ENCODE measurements around a stretch of chr20.

DNA sequence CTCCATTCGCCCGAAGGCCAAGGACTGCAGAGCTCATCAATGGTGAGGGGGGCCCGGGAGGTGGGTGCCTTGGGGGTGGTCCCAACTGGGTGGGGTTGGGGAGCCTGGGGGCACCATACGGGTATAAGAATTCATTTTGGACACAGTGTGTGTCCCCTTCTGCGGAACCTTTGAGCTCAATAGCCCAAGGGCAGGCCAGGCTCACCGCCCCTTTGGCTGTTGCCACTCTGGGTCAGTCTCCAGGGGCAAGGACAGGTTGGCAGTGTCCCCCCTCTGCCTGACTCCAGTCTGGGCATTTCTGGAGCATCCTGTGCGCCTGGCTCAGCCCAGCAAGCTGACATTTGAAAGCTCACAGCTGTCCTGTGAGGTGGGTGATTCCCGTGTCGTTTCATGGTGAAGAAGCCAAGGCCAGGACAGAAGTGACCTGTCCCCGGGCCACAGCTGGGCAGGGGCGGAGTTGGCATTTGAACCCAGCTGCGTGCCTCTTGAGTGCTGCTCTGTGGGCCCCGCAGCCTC lies 5.5 kb upstream of the GATA5 start:
- PRO-cap, result unidirectional peak, minus-strand start at position 237 of the sequence
- RAMPAGE, long total RNA, result no peak

DNA sequence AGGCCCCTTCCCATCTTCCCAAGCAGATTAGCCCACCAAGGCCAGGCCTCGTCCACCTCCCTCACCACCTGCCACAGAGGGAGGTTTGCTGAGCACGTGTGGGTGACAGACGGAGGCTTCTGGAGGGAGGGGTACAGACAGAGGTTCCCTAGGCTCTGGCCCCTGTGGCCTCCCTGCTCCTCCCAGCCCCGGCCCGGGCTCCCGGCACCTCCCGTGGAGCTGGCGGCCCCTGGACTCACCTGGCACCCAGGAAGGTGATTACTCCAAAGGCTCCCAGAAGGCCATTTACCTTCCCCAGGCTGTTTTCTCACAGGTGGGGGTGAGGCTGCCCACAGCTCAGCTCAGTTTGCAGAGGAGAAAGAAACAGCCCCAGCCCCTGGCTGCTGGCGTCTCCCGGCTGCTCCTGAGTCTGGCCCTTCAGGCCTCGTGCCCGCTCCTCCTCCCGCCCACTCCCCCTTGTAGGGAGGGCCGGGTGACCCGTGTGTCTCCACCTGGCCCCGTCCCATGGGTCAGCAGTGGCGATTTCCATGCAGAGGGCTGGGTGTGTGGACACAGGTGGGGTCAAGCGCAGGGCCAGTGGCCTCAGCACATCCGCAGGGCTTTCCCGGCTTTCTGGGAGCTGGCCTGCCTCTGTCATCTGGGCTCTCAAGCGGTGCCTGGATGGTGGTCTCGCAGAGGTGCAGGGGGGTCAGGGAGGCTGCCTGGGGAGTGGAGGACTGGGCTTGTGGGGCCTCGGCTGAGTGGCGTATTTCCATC lies 20.0 kb upstream of the GATA5 start:
- PRO-cap, result no peak
- RAMPAGE, long total RNA, result no peak

DNA sequence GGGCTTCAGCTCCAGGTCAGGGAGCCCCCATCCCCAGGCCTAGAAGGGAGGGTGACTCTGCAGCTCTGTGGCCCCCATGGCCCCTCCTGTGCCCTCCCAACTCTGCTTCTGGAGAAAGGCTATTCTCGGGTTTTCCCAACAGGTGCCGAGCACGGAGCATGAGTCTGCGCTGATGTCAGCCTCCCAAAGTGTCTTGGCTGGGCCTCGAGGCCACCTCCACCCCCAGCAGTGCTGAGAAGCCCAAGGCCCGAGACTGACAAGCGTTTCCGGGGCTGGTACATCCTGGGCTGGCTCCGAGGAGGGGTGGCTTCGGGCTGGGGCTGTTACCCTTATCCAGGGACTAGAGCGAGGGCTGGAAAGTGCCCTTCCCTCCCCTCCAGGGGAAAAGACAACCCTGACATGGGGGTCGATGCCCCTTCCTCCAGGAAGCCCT lies 60.2 kb upstream of the GATA5 start:
- PRO-cap, result no peak
- RAMPAGE, long total RNA, result no peak

DNA sequence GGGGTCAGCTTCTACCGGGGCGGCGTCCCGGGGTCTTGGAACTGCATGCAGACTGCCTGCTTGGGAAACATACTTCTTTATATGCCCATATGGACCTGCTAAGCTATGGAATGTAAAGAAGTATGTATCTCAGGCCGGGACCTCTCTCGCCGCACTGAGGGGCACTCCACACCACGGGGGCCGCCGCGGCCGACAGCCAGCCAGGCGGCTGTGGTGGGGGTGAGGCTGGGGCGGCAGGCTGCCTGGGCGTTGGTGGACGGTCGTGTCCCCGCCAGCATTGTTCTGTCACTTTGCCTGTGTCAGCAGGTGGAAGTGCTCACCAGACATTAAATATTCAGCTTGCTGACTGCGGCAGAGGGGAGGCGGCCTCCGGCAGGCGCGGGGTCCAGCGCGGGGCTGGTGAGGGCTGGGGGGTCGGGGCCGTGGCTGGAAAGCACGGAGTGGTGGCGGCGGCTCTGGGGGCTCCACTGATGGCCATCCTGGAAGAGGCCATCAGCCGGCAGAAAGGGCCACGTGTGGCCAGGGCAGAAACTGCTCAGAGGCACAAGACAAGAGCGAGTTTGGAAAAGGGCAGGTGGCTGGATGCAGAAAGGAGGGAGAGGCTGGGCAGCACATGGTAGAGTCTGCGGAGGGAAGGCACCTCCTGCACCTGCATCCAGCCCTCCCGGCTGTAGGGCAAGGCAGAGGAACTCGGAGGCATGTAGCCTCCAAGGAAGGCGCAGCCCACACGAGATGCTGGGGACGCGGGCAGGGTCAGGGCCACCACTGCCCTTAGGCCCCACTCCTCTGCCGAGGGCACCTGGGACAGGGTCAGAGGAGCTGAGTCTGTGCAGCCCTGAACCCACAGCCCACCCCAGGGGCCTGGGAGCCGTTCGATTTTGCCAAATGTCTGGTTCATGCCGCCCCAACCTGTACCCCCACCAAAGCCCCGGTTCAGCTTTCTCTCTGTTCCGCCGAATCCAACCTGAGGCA lies 78.7 kb upstream of the GATA5 start:
- PRO-cap, result unidirectional peak, minus-strand start at position 284 of the sequence; unidirectional peak, plus-strand start at position 619 of the sequence
- RAMPAGE, long total RNA, result no peak

GRCh38 chr20:62558420-62559191 lies 82.8 kb upstream of the GATA5 start:
- PRO-cap, result no peak
- RAMPAGE, long total RNA, result no peak

GRCh38 chr20:62638477-62639326 lies 3.6 kb upstream of the SLCO4A1 start:
- PRO-cap, result no peak
- RAMPAGE, long total RNA, result no peak

- PRO-cap, result no peak
- RAMPAGE, long total RNA, result no peak
Observed at GRCh38 chr20:62650744-62651571, 8.7 kb downstream of the SLCO4A1 start.

GRCh38 chr20:62671598-62672028 lies 29.3 kb downstream of the SLCO4A1 start:
- PRO-cap, result no peak
- RAMPAGE, long total RNA, result no peak

- PRO-cap, result no peak
- RAMPAGE, long total RNA, result no peak
Observed at GRCh38 chr20:62805138-62805844, 656 bp downstream of the OGFR start.

DNA sequence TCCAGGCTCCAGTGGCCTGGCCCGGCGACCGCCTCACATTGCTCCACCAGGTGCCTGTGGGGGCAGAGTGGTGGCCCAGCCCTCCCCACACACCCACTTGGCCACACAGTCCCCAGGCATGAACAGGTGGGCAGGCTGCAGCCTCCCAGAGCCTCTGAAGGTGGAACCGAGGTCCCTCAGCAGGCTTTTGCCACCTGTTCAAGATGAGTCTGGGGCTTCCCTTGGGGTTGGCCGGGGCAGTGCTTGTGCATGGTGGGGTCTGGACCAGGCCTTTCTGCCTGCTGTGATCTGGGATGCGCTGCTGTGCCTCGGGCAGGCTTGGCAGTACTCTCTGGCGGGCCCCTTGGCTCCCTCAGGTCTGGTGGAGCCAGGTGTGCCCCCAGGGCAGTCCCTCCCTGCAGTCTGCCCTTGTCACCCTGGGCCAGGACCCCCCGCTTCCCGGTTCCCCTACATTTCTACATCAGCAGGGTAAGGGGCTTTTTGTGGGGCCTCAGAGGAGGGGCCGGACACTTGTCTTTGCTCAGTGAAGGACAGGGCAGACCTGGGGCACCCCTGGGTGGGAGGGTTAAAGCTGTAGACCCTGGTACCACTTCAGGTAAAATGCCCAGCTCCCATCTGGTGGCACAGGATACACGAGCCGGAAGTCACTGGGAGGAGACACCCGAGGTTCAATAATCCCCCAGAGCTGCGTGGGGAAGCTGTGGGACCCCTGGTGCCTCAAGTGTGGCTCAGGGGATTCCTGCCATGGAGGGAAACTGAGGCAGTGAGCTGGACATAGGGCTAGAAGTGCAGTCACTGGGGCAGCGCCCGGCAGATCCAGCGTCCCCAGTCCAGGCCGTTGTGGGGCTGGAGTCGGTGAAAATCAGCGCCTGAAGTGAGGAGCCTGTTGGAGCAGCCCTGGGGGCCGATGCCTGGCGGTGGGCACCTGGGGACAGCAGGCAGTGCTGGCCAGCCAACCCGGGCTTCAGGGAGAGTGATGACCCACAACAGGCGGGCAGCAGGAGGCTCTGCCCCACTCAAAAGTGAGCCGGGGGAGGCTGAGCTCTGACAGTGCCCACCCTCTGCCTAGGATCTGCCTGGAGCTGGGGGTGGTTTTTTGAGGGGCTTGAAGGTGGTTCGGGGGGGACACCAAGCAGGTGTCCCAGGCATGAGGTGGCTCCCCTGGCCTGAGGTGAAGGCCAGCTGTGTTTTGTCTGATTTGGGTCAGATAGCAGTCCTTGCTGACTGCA lies 2.4 kb upstream of the COL9A3 start:
- PRO-cap, result no peak
- RAMPAGE, long total RNA, result no peak

GRCh38 chr20:62824909-62825451 lies 8.1 kb downstream of the COL9A3 start:
- PRO-cap, result no peak
- RAMPAGE, long total RNA, result no peak

DNA sequence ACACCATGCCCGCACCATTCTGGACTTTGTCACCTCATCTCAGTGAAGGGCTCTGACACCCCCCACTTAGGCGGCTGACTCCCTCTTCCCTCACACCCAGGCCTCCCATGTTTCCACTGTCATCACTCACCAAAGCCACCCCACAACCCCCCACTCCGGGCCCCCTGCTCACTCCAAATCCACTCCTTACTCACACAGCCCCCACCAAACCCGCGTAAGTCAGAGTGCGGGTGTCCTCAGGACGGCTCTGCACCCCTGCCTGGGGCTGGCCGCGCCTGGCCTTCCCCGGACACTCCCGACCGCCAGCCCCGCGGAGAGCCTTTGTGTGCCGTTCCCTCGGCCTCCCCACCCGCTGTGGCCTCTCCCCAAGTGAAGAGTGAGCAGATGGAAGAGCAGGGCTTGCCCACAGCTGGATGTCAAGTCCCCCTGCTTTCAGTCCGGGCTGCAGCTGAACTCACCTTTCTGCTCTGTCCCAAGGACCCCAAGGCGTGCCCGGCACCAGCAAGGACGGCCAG lies 21.5 kb downstream of the TCFL5 start:
- PRO-cap, result no peak
- RAMPAGE, long total RNA, result no peak

GRCh38 chr20:62874139-62874661 lies 12.6 kb upstream of the TCFL5 start:
- PRO-cap, result no peak
- RAMPAGE, long total RNA, result no peak

GRCh38 chr20:62894866-62895290 lies 31.4 kb downstream of the DIDO1 start:
- PRO-cap, result no peak
- RAMPAGE, long total RNA, result no peak

- PRO-cap, result no peak
- RAMPAGE, long total RNA, result no peak
Observed at GRCh38 chr20:62898446-62899131, 27.7 kb downstream of the DIDO1 start.

- PRO-cap, result no peak
- RAMPAGE, long total RNA, result no peak
Observed at GRCh38 chr20:62911691-62912455, 14.4 kb downstream of the DIDO1 start.

DNA sequence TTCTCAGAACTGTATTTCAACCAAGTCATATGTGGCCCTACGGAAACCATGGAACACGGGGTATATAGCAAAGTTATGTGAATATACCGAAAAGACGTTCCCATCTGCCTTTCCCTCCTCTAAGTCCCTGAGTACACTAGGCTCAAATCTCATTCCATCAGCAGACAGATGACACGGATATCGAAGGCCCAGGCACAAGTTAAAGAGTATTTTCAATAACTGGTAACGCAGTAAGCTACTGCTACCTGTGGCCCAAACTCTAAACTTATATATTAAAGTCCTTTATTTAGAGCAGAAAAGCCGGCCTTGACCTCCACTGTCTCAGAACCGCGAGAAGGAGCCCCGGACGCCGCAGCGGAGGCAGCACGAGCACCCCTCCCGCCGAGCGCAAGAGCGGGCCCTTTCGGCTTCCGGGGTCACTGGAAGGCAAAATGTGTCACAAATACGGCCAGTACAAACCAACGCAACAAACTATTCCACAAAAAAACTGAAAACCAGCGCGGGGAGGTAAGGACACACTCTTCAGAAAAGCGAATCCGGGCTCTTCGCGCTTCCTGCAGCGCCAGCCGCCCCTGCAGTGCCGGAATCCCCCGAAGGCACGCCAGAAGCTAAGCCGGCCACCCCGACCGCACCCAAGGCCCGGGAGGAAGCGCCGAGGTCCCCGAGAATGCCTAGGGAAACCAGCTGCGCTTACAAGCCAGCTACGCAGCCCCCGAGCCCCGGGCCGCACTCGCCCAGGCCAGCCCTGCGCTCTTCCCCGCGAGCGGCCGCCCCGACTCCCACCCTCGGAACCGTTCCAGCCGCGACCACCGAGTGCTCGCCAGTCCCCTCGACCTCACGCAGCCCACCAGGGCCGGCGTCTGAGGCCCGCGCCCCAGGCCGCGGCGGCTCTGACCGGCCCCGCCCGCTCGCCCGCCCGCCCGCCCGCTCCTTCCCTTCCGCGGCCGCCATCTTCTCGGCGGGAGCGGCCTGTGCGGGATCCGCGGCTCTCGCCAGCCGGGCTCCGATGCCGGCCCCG lies 648 bp downstream of the DIDO1 start:
- PRO-cap, result unidirectional peak, minus-strand start at position 862 of the sequence
- RAMPAGE, long total RNA, result no peak

- PRO-cap, result no peak
- RAMPAGE, long total RNA, result no peak
Observed at GRCh38 chr20:62947337-62948014, 5.0 kb upstream of the SLC17A9 start.

DNA sequence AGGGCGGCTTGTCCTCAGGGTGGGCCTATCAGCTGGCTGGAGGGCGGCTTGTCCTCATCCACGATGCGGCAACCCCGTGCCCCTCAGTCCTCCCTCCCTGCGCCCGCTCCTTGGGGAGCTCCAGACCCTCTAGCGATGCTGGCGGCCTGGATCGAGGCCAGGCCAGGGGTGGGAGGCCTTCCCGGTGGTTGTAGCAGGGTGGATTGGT lies 8.7 kb downstream of the SLC17A9 start:
- PRO-cap, result no peak
- RAMPAGE, long total RNA, result no peak

DNA sequence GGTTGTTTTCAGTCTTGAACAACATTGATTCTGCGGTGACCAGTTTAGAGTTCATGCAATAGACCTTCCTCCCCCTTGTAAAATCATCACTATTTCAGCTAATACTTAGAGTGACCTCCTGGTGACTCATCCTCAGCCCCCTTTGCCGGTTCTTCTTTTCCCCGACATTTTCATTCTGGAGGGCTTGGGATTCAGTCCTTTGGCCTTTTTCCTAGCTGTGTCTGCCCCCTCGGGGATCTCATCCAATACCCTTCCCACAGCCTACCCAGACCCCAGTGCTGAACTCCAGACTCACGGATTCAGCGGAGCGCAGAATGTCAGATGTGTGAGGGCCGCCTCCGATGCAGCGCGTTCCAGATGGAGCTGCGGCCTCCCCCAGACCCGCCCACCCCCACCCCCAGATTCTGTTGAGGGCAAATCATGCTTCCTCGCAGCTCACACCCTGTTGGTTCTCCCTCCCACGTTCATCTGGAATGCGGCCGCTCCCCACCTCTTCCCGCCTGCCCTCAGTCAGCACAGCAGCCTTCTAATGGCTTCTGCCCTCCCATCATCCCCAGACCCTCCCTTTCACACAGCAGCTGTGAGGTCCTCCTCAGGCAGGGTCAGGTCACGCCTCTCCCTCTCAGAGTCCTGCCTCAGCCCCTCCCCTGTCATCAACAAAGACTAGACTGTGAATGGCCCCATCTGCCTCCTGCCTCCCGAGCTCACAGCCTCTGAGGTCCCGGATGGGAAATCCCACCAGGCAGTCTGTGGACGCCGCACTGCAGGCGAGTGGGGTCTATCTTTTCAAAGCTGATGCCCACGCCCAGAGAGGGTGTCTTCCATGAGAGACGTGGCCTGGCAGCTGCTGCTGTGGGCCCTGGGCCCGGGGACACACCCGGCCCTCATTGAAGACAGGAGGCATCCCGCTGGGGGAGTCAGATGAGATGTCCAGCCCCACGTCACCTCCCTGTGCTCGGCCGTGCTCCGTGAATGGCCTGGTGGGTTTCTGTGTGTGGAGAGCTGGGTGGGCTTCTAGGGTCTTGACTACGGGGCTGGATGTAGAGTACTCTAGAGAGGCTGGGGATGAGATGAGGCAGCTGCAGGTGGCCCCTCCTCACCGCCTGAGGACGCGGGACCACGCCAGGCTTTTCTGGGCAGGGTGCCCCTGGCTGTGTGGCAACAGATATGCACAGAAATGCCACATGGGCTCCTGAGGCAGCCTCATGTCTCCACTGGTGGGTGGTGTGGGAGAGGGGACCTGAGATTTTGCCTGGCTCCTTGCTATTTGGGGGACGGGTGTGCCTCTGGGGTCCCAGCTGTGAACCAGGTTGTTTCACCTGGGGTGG lies 8.0 kb upstream of the BHLHE23 start:
- PRO-cap, result no peak
- RAMPAGE, long total RNA, result no peak

All from urinary bladder (tissue), 3 donors.